Mesothelial cell of epicardium (in vitro differentiated cells): Measurements from ENCODE around the gene PLCXD1.

DNA sequence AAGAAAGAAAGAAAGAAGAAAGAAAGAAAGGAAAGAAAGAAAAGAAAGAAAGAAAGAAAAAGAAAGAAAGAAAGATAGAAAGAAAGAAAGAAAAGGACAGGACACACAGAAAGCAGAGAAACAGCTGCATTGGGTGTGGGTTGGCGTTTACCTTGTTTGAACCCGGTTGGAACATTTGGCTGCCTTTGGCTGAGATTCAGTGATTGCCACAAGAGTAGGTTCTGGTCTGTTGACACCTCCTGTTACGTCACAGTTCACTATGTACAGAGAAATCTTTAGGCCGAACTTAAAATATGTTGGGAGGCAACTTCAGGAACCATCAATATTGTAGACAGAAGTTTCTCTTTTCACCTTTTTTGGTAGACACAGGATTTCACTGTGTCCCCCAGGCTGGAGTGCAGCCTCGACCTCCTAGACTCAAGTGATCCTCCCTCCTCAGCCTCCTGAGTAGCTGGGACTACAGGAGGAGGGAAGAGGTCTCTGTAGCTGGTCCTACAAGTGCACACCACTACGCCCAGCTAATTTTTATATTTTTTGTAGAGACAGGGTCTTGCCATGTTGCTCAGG is 16.3 kb upstream of the PLCXD1 start:
- PRO-cap, result no peak

GRCh38 chrX:270589-271407 is 10.4 kb upstream of the PLCXD1 start:
- PRO-cap, result no peak

- PRO-cap, result no peak
These were observed at the start of gene PLCXD1 for GRCh38 chrX:280921-281869. Gene PLCXD1, plus strand, starts transcription at chrX:281381.

DNA sequence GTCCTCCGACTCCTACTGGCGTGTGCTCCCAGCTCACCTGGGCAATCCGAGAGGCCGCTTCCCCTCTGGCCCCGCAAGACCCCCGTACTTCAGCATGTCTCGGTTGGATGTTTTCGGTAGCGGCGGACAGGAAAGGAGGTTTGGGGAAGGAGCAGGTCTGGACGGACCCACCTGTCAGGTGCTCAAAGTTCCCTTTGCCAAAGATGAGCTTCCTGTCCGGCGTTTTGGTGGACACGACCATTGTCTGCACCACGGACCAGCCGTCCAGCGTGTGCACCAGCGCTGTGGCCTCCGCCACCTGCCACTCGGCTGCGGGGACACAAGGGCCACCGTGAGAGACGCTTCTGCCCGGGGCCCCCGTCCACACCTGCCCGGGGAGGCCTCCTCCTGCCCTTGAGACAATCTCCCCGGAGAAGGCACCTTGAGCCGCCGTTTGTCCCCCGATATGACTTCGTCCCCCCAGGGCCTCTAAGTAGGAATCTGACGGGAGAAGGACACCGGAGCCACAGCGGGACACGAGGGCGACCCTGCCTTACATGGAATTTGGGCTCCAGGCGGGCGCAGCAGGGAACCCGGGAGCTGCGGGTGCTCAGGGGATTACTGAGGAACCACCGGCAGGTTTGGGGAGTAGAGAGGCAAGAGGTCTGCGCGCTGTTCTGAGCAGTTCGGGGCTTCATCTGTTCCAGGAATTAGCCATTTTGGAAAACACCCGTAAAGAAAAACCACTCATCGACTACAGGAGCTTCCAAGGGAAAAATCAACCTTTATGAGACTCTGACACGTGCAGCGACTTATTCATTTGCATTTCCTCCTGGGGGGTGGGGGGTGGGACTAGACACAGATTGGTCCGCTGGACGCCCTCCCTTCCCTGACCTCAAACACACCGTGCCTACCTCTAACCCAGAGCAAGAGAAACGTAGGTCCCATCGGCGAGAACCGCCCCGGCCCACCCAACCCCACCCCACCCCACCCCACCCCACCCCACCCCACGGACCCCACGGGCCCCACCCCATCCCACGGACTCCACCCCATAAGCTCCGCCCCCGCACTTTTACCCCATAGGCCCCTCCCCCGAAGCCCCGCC is 1.5 kb downstream of the GTPBP6 start:
- PRO-cap, result no peak

DNA sequence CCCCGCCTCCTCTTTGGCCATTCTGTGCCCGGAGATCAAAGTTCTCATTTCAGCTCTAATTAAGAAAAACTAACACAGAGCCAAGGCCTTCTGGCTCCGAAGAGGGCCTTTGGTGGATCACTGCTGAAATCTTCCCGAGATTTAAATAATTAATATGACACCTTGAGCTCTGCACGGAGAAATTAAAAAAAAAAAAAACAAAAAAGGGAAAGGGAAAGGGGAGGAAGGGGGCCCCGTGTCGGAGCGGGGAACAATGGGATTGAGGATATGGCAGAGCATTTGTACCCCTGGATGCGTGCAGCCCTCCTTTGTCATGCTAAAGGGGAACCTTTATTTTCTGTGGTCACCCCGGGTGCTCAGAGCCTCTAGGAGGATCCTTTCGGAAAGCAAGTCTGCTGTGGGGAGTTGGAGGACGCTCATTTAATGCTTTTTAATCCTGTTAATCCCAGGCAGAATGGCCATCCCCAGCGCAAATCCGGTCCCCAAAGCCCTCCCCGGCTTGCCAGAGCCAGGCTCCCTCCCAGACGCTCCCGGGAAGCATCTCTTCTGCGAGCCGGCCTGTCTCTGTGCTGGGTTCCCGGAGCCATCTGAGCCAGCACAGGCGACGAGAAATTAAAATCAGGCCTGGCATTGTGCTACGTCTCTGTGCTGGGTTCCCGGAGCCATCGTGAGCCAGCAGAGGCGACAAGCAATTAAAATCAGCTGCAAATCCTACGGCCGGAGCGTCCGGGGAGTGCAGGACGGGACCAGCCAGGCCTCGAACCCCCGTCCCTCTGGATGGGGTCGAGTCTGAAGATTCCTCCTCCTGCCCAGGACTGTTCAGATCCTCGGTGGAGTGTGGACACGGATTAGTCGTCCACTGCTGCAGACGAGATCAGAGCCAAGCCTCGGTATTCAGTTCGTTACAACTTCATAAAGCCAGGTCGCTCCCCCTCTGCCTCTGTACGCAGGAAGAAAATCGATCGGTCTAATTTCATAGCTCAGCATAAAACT is 113.2 kb upstream of the PPP2R3B start:
- PRO-cap, result no peak

DNA sequence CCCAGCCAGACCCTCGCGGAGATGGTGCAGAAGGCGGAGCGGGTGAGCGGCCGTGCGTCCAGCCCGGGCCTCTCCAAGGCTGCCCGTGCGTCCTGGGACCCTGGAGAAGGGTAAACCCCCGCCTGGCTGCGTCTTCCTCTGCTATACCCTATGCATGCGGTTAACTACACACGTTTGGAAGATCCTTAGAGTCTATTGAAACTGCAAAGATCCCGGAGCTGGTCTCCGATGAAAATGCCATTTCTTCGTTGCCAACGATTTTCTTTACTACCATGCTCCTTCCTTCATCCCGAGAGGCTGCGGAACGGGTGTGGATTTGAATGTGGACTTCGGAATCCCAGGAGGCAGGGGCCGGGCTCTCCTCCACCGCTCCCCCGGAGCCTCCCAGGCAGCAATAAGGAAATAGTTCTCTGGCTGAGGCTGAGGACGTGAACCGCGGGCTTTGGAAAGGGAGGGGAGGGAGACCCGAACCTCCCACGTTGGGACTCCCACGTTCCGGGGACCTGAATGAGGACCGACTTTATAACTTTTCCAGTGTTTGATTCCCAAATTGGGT is 14.3 kb downstream of the SHOX start:
- PRO-cap, result no peak

GRCh38 chrX:1108600-1109339 is 103.7 kb downstream of the CRLF2 start:
- PRO-cap, result no peak

DNA sequence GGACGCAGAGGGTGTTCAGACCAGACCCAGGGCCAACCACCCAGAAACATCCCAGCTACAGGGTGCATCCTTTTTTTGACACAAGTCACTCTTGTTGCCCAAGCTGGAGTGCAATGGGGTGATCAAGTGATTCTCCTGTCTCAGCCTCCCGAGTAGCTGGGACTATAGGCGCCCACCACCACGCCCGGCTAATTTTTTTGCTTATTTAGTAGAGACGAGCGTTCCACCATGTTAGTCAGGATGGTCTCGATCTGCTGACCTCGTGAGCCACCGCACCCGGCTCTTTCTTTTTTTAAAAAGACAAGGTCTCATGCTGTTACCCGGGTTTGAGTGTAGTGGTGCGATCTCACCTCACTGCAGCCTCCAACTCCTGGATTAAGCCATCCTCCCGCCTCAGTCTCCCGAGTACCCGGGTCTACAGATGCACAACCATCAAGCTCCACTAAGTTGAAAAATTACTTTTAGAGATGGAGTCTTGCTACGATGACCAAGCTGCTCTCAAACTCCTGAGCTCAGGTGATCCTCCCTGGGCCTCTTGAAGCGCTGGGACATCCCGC is 2.1 kb downstream of the SLC25A6 start:
- PRO-cap, result no peak

DNA sequence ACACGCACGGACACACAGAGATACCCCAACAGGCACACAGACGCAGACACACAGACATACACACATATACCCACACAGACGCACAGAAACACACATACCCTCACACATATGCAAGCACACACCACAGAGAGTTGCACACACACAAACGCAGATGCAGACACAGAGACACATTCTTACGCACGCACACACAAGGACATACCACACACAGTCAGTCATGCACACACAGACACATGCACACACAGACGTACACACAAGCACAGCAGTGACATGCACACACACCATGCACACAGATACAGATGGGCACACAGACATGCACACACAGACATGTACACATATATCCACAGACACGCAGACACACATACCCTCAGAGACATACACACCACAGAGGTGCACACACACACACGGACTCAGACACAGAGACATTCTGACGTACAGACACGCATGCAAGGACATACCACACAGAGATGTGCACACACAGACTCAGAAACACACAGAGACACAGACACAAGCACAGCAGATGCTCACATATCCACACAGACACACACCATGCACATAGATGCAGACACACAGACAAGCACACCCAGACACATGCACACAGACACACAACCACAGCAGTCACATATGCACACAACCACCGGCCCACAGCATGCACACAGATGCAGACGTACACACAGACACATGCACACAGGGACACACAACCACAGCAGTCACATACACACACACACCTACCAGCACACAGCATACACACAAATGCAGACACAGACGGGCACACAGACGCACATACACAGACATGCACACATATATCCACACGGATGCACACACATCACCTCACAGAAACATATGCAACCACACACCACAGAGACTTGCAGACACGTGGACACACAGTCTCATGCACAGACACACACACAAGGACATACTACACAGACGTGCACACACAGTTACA is 24.9 kb upstream of the SLC25A6 start:
- PRO-cap, result no peak

- PRO-cap, result no peak
These were observed 28.1 kb upstream of the ASMTL start for GRCh38 chrX:1480777-1481177.

DNA sequence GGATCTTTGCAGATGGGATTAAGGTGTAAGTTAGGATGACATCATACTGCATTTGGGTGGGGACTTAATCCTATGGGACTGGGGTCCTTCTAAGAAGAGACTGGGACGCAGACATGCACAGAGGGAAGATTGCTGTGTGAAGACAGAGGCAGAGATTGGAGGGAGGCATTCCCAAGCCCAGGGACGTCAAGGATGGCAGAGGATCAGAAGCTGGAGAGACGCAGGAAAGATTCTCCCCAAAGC is 11.8 kb downstream of the P2RY8 start:
- PRO-cap, result no peak

DNA sequence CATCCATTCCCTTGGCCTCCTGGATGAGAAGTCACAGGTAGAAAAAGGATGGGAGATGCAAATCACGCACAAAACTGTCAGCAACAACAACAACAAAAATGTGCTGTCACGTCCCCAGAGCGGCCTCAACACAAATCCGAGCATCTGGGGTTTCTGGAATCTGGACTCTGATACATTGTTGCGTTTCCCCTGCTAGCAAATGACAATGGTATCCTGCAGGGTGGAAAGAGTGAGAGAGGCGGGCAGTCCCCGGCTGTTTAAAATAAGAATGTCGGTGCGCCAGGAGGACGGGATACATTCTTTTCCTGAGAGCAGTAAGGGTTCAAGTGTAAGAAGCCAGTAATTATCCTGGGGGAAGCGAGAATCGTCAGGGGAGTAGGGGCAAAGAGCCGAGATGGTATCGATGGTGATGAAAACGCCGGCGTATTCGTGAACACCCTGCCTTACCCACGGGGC is 310.2 kb downstream of the ASMT start:
- PRO-cap, result no peak

GRCh38 chrX:2137684-2138619 is 362.8 kb downstream of the DHRSX start:
- PRO-cap, result no peak

GRCh38 chrX:2175755-2176441 is 324.9 kb downstream of the DHRSX start:
- PRO-cap, result no peak

GRCh38 chrX:2363231-2364186 is 137.3 kb downstream of the DHRSX start:
- PRO-cap, result no peak

- PRO-cap, result no peak
These were observed 129.9 kb downstream of the DHRSX start for GRCh38 chrX:2370672-2371384.

GRCh38 chrX:2697344-2698347 is 6.6 kb downstream of the CD99 start:
- PRO-cap, result no peak

GRCh38 chrX:2743615-2744007 is 8.2 kb upstream of the XG start:
- PRO-cap, result no peak

- PRO-cap, result no peak
These were observed 39.0 kb downstream of the ARSD start for GRCh38 chrX:2890118-2890507.

DNA sequence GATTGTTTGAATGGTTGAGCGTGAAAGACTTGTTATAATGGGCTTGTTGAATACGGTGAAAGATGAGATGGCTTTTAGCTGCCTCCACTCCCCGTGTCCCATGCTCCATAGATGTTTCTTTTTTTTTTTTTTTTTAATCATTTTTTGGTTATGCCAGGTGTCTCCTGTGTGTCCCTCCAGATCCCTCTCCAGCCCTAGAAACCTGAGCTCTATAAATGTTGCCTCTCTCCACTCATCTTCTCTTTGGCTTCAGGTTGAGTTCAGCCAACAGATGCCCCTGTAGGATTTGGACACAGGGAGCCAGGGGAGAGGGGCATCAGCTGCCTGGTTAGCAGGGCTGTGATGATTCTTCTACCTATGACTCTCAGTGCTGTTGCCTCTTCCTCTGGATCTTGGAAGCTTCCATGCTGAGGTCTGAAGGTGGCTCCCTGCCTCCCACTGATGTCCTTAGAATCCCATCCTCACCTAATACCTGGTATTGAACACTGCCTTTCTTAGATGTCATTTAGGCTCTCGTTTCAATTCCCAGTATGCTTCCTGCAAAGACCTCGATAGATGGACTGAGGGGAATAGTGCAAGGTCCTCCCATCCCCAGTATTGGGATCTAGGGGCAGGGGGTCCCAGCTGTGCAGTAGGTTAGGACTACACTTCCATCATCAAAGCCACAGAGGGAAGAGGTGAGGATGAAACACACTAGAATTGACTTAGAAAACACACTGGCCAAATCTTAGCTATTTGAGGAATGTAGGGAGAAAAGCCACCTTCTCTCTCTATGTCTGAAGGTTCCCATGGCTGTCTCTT is 24.2 kb downstream of the ARSD start:
- PRO-cap, result no peak